Placental pericyte (primary cell): ENCODE results near the genes THOC3, RNF44 and UNC5A.

DNA sequence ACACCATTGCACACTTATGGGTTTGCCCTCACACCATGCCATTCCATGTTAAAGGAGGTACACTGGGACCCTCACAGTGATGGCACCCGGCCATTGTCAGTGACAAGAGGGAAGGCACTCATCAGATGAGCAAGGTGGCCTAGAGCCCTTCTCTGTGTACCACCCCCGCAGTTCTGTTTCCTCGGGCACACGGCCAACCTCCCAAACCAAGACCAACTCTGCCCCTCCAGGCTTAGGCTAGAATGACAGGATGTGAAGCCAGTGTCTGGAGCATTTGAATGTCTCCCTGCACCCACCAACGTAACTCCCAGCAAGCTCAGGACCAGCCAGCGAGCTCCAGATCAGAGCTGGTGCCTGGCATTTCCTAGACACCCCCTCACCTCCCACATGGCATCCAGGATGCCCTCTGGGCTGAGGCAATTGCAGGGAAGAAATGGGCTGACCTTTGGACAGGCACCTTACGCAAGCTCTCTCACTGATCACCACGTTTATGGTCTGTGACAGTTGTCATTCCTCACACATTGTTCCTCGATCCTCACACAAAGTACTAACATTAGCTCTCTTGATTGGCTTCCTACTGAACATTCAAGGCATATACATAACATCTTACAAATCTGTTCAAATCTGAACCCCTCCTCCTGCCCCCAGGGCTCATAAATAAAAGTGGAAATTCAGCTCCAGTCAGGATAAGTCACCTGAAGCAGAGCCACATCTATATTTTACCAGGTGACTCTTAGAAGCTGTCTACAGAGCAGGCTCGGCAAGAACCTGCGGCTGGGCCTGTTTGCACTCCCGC, 3.4 kb upstream of the CPLX2 start:
- CAGE, long polyA plus RNA = no peak

- CAGE, long polyA plus RNA = no peak
Observed at GRCh38 chr5:175967737-175968447, at the start of gene THOC3. Gene THOC3, minus strand, starts transcription at chr5:175968315.

DNA sequence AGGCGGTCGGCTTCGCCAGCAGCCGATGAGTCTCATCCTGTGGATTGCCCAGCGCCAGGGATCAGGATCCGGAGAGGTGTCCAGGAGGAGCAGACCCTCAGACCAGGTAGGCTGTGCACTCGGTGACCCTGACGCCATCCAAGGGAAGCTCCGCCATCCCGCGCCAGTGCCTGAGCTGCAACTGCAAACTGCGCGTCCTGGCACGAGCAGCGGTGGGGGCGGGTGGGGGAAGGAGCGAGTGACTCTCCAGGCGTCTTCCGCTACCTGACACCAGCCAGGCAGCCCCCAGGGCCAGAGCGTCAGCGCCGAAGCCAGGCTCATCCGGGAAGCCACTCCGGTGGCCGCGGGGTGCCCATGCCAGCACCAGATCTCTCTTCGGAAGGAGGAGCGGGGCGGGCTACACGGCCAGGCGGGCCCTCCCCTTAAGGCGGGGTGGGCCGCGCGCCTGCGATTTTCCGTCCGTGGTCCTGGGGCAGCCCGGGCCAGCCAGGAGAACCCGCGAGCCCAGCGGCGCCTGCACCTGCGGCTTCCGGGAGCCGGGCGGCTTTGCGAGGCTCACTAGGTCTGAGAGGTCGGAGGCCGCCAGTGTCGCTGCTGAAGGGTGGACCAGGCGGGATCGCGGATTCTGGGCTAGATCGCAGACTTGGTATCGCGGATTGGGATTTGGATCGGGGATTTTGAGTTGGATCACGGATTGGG, 92.7 kb upstream of the THOC3 start:
- CAGE, long polyA plus RNA = no peak

GRCh38 chr5:176153380-176154271, 84.6 kb upstream of the SIMC1 start:
- CAGE, long polyA plus RNA = no peak

DNA sequence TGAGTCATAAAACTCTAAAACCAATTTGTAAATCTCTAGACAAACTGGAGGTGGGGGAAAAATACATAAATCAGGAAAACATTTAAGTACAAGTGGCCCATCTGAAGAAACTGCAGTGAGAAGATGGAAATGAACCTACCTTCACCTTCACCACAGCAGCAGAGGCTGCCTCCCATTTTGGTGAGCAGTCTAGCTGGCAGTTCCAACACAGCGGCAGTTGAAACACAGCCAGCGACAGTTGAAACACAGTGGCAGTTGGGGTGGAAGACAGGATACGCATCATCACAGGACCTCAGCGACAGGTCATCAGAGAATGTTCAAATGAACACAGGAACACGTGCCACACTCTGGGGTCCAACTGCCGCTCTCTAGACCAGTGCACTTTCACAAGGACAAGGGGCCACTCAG, 53.3 kb upstream of the SIMC1 start:
- CAGE, long polyA plus RNA = no peak

DNA sequence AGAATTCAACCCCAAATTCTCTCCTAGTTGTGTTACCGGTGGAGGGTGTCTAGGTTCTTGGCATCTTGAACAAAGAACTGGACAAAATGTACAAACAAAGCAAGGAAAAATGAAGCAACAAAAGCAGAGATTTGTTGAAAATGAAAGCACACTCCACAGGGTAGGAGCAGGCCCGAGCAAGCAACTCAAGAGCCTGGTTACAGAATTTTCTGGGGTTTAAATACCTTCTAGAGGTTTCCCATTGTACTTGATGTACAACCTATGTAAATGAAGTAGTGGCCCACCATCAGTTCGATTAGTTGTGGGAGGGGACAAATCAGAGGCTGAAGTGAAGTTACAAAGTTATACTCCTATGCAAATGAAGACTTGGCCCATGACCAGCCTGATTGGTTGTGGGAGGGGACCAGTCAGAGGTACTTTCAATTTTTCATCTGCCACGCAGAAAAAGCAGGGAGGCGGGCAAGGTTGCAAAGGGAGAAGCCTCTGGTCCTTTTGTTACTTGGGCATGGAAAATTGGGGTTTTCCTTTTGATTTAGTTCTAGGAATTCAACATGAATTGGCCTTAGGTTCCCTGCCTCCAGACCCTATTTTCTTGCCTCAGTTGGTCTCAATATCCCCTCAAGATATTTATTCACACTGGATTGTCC, 43.7 kb downstream of the KIAA1191 start:
- CAGE, long polyA plus RNA = no peak

DNA sequence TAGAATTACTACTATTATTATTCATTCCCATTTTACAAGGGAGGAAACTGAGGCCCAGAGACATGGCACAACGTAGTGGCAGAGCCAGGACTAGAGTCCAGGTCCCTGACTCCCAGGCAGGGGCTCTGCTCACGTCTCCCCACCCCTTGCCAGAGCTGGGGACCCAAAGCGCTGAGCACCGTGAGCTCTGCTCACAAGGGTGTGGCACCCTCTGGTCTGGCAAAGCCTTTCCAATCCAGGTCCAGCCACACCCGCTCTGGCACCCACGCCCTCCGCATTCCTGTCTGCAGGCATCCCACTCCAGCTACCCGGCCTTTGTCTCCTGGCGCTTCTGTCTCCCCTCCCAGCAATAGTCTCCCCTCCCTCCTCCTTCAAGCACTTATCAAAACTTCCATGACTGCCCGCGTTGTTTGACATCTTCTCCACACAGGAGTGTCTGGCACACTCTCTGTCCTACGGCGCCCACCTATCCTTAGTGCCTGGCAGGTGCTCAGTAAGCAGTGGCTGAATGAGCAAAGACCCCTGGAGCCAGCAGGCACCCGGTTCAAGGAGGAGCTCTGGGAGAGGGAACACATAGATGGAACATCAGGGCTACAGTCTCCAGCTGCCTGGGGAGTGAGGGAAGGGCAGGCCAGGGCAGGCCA, 11.9 kb downstream of the HIGD2A start:
- CAGE, long polyA plus RNA = no peak

GRCh38 chr5:176448078-176448277, 207 bp upstream of the FAF2 start:
- CAGE, long polyA plus RNA = no peak

DNA sequence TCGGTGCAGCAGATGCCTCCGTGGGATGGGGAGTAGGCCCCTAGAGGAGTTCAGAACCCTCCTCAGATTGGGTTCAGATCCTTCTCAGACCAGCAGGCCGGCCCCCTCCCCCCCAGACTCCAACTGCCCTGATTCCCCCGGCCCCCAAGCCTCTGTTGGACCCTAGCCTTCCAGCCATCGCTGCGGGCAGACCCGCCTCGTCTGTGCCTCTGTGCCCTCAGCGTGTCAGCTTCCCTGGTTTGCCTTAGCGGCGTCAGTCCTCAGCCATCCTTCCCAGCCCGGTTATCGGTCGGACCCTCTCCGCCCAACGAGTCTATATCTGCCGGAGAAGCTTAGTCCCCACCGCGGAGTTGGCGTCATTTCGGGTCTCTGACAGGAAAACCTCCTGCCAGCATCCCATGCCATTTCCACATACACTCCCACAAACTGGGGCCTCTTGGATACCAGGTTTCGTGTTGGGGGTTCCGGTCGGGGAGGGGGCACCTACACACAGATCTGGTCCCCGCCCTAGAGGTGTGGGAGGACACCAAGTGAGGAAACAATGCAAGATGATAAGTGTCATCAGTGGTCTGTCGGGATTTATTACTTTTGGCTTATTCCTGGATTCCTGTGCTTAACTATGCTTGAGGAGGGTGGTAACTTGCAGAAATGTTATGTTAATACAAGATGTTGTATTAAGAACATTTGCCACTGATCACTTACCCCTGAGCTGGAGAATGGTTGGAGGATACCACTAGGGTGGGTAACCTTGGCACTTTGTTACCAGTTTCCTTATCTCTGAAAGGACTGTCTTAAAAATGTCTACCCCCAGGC, 506 bp downstream of the FAF2 start:
- CAGE, long polyA plus RNA = no peak

- CAGE, long polyA plus RNA = no peak
Observed at GRCh38 chr5:176534544-176535272, 2.5 kb downstream of the RNF44 start.

- CAGE, long polyA plus RNA = no peak
Observed at GRCh38 chr5:176536815-176537673, at the start of gene RNF44. Gene RNF44, minus strand, starts transcription at chr5:176537402.

DNA sequence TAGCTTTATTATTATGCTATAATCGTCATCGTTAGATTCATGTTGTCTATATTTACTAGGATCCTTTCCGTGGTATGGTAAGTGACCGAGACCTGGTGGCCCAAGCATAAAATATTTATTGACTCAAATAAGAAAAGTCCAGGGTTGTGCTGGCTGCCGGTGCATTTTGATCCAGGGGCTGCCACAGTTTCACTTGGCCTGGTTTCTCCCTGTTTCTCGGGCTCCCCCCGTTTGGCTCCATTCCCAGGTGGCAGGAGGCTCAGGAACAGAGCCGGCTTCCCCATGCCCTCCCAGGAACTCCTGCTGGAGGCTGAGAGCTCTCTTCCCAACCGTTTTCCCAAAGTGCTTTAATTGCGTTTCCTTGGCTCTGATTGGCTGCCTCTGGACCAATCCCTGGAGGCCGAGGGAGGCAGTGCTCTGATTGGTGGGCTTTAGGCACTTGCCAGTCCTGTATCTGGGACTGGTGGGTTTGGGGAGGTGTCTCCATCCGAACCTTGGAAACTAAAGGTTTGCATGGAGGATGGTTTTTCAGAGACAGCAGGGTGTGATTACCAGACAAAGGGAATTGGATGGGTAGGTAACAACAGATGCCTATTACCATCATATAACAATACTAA, 4.8 kb downstream of the TSPAN17 start:
- CAGE, long polyA plus RNA = no peak

DNA sequence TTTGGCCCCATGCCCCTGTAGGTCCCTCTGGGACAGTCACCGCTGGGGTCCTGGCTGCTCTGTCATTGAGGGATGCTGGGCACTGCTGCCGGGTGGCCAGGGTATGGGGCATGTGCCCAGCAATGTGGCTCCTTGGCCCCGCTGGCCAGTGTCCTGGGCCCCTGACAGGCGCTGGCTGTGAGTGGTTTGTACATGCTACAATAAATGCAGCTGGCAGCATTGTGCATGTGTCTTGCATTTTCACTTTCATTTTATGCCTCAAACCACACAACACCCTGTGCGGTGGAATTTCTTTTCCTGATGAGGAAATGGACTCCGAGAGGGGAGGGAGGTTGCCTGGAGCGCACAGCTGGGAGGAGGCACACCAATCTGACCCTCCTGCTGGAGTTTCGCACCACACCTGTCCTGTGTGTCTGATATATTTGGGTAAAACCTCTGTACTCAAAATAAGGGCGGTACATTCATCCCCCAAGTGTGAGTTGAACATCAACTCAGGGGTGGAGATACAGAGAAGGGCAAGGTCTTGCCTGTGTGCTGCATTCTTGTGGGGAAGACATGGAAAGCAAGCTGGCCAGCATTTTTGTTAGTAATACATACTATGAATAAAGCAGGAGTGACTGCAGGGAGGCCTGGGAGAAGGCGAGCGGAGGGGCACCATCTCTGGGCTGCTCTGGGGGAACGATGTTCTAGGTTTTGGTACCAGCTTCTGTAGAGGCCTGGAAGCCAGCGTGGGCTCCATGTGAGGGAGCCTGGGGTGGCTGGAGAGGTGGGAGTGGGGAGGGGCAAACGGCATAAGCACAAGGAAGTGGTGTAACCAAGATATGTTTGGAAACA, 11.8 kb downstream of the TSPAN17 start:
- CAGE, long polyA plus RNA = no peak

DNA sequence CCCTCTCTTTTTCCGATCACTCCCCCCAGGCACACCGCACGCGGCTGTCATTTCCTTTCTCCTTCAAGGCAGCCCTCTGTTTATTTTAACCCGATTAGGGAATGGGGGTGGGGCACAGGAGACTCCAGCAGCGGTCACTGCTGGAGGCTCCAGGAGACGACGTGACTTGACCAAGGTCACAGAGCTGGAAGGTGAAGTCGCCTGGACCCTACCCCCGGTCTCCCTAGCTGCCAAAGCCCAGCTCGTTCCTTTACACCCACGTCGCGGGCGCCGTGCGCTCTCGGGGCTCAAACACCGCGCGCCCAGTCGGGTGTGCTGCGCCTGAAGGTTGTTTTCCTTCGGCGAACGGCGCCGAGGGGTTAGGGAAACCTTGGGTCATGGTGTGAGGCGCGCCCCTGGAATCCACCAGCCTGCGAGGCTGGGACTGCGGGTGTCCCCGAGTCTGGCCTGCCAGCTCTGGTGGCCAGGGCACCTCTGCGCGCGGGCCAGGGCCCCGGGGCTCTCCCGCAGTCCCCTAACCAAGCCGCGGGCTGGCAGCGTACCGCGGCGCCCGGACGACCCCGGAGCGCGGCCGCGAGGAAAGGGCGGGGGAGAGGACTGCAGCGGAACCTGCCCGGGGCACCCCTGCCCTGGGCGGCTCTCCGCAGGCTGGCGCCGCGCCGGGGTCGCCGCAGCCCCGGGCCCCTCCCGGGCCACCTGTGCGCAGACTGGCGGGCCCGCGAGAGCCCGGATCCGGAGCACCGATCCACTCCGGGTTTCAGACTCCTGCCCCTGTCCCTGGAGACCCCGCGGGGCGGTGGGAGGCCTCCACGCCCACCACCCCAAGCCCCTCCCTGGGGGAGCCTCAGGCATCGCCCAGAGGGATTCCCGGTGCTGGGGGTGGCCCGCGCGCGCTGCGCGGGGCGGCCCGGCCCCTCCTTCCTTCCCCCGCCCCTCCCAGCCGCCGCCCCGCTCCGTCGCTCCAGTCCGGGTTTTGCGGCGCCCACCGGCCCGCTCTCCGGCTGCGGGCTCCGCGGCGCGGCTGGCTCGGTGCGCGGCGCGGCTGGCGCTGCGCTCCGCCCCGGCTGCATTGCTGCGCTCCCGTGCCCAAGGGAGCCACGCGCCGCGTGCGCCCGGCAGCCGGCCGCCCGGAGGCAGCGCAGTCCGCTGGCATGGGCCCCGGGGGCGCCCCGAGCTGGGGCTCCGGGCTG, at the start of gene UNC5A:
Gene UNC5A, plus strand, starts transcription at position 1,067 of the 1,190 bp plus-strand sequence.
- CAGE, long polyA plus RNA = no peak

- CAGE, long polyA plus RNA = no peak
Observed at GRCh38 chr5:176817485-176817847, 7.1 kb downstream of the UNC5A start.

DNA sequence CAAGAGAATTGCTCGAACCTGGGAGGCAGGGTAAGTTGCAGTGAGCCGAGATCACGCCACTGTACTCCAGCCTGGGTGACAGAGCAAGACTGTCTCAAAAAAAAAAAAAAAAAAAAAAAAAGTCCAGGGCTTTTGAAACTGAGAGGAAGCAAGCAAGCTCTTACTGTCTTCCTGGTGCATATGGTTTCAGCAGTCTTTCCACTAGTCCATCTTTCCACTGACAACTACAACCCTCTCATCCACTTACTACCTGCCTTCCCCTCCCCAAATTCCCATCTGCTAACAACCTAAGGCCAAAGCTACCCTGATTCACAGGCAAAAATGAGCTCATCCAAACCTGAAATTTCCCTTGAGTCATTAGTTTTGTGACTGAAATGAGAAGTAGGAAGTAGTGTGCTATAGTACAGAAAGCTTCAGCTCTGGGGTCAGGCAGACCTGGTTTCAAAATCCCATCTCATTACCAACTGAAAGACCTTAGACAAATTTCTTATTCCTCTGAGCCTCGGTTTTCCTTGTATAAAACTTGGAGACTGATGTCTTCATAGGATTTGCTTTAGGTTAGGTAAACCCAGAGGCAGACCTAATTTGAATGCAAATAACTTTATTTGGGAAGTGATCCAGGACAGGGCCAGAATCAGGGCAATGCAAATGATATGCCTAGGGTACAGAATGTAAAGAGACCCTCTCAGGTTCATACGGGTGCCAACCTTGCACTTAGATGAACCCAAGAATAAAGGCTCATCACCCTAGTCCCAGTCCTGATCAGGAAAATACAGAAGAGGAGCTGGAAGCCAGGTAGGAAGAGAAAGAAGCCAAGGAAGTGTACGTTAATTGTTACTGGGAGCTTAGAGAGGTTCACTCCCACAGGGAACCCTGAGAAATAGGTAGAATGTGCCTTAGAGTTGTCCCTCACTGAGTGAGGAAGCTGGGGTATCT, 2.8 kb upstream of the HK3 start:
- CAGE, long polyA plus RNA = no peak

DNA sequence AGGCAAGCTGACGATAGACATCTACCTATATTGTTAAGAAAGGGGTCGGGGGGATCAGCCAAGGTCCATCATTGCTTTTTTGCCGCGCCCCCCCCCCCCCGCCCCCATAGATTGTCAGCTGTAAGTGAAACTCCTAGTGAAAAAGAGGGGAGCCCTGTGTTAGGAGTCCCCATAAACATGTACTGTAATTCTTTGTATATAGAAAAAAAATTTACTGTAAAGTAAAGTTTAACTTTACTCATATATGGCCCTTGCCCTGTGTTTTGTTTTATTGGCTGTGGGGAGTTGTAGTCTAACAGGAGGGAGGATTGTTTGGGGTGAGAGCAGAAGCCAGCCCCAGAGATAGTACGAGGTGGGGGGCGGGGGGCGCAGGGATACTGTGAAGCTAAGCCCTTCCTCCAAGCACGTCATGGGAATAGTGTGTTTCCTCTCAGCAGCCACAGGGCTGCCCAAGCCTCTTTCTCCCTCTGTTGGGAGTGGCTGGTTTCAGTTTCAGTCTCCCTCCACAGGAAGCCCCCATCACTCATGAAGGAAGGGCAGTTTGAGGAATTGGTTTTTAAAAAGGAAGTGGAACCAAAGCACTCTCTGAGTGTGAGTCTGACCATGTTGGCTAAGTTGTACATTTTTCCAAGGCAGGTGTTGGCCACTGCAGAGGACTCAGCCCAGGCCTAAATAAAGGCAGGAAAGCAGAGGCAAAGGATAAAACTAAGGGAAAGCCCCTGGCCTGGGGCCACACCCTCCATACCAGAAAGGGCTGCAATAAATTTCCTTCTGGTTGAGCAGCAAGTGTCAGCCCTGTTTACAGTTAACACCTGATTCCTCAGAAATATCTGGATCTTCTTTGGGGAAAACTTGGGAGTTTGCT, 3.3 kb downstream of the RAB24 start:
- CAGE, long polyA plus RNA = no peak

DNA sequence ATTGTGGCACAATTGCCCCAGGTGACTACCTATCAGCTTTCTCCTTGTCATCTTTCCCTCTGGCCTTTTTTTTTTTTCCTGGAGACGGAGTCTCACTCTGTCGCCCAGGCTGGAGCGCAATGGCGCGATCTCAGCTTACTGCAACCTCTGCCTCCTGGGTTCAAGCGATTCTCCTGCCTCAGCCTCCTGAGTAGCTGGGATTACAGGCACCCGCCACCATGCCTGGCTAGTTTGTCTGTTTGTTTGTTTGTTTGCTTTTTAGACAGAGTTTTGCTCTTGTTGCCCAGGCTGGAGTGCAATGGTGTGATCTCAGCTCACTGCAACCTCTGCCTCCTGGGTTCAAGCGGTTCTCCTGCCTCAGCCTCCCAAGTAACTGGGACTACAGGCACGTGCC, 6.8 kb upstream of the MXD3 start:
- CAGE, long polyA plus RNA = no peak

DNA sequence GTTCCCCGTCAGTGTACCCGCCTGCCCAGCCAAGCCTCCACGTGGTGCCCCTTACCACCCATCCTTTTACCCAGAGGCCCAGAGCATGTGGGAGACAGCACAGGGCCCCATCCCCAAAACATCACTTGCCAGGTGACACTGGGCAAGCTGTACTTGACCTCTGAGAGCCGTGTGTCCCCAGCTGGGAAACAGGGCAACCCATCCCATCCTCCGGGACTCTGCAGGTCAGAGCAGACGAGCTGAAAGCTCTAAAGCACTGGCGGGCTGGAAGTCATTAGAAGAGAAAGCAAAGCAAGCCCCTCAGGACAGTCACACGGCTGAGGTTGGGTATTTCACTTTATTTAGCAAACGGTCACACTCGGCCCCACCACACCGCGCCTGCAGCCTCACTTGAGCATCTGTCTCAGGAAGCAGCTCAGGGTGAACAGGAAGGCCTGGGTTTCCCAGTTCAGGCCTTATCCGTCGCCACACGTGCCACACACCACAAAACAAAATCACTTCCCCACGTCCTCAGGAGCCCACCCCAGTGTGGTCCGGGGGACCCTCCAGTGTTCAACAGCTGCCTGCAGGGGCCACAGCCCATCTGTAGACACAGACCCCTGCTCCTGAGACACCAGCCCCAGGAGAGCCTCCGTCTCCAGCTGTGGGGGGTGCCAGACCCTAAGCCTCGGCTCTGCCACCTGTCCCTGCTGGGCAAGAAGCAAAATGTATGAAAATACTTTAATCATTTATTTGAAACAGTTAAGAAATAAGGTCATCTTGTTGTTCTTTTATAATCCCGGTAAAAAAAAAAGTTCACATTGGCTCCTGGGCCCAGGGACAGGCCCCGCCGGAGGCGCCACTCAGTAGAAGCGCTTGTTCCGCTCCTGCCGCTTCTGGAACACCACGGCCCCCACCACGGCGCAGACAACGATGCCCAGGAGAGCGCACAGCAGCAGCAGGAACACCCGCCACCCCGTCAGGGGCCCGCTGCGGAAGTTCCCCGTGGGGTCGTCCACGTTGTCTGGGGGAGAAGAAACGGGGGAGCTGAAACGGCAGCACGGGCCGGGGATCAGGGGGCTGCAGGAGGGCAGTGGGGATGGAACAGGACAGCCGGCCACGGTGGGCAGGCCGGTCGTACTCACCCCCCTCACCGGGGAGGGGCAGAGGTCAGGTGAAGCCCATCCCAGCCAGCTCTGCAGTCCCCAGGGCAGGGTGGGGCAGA, 19.8 kb downstream of the LMAN2 start:
- CAGE, long polyA plus RNA = no peak

GRCh38 chr5:177358352-177358724, 614 bp downstream of the RGS14 start:
- CAGE, long polyA plus RNA = no peak